Thoracic aorta endothelial cell (primary cell): ENCODE results near the genes RAB30 and CCDC81.

GRCh38 chr11:82732223-82733021, 1.2 kb downstream of the FAM181B start:
- CAGE, long polyA plus RNA, result no peak

DNA sequence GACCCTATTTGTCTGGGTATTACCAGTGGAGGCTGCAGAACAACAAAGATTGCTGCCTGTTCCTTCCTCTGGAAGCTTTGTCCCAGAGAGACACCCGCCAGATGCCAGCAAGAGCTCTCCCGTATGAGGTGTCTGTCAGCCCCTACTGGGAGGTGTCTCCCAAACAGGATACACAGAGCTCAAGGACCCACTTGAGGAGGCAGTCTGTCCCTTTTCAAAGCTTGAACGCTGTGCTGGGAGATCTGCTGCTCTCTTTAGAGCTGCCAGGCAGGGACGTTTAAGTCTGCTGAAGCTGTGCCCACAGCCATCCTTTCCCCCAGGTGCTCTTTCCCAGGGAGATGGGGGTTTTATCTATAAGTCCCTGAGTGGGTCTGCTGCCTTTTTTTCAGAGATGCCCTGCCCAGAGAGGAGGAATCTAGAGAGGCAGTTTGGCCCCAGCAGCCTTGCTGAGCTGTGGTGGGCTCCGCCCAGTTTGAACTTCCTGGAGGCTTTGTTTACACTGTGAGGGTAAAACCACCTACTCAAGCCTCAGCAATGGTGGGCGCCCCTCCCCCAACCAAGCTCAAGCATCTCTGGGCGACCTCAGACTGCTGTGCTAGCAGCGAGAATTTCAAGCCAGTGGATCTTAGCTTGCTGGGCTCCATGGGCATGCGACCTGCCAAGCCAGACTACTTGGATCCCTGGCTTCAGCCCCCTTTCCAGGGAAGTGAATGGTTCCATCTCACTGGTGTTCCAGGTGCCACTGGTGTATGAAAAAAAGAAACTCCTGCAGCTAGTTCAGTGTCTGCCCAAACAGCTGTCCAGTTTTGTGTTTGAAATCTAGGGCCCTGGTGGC, 54.4 kb downstream of the DDIAS start:
- CAGE, long polyA plus RNA, result no peak

DNA sequence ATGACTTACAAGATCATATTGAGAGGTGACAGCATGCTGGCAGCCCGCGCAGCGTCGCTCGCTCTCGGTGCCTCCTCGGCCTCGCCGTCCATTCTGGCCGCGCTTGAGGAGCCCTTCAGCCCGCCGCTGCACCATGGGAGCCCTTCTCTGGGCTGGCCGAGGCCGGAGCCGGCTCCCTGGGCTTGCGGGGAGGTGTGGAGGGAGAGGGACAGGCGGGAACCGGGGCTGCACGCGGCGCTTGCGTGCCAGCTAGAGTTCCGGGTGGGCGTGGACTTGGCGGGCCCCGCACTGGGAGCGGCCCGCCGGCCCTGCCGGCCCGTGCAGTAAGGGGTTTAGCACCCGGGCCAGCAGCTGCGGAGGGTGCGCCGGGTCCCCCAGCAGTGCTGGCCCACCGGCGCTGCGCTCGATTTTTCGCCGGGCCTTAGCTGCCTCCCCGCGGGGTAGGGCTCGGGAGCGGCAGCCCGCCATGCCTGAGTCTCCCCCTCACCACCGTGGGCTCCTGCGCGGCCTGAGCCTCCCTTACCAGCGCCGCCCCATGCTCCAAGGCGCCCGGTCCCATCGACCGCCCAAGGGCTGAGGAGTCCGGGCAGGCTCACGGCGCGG, 69.0 kb downstream of the DDIAS start:
- CAGE, long polyA plus RNA, result no peak

DNA sequence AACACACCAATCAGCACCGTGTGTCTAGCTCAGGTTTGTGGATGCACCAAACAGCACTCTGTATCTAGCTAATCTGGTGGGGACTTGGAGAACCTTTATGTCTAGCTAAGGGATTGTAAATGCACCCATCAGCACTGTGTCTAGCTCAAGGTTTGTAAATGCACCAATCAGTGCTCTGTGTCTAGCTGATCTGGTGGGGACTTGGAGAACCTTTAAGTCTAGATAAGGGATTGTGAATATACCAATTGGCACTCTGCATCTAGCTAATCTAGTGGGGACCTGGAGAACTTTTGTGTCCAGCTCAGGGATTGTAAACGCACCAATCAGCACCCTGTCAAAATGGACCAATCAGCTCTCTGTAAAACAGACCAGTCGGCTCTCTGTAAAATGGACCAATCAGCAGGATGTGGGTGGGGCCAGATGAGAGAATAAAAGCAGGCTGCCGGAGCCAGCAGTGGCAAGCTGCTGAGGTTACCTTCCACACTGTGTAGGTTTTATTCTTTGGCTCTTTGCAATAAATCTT, 69.7 kb downstream of the DDIAS start:
- CAGE, long polyA plus RNA, result no peak

DNA sequence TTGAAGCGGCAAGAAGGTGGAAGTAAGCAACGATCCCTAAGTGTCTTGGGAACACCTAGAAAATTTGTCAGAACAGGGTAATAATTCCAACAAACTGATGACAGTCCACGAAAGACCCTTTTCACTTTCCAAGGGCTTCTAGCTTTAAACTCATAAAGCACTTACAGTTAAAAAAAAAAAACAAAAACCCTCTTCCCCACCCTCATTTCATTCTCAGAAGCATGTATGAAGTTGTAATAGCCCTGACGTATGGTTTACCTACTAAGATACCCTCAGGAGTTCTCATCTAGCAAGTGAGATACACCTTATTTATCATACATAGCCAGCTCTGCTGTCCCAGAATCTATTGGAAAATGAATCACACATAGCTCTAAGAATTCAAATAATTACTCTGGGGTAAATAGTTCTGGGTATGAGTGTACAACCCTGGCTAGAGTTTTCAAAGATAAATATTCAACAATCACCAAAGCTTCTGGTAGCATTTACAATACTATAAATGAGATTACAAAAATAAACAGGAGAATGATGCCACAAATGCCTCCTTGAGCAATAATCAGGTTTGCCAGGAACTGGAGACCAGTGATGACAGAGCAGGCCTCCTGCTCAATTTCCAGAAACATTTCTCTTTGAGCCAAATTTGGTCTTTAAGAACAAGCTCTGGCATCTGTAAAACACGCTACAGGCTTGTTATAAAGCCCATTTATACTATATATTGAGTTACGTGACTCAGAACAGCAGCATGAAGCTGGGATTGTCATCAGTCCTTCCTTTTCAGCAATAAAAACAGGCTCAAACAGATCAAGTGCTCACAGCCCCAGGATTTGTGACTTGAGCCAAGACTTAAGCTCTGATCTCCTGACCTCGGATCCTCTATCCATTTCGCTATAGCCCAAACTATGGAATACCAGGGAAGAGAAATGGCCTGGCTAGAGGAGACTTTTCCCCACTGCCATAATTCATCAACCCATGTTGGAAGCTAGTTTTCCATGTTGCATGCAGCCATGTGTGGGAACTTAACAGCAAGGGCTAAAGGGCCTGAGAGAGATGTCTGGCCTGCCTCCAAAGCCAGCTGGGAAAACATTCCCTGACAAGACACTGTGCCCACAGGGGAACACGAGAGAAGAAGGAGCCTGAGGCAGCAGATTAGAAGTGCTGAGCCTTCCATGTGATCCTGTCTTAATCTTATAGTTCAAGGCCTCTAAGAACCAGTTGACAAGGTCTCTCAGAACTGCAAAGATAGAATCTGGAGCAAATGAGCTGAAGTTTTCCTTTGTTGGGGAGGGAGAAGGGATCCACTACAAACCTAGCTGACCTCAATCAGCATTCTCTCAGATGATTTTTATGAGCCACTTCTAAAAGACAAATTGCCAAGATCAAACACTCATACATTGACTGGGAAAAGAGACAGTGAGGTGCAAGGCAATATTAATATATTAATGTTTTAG, 19.7 kb downstream of the RAB30 start:
- CAGE, long polyA plus RNA, result no peak

DNA sequence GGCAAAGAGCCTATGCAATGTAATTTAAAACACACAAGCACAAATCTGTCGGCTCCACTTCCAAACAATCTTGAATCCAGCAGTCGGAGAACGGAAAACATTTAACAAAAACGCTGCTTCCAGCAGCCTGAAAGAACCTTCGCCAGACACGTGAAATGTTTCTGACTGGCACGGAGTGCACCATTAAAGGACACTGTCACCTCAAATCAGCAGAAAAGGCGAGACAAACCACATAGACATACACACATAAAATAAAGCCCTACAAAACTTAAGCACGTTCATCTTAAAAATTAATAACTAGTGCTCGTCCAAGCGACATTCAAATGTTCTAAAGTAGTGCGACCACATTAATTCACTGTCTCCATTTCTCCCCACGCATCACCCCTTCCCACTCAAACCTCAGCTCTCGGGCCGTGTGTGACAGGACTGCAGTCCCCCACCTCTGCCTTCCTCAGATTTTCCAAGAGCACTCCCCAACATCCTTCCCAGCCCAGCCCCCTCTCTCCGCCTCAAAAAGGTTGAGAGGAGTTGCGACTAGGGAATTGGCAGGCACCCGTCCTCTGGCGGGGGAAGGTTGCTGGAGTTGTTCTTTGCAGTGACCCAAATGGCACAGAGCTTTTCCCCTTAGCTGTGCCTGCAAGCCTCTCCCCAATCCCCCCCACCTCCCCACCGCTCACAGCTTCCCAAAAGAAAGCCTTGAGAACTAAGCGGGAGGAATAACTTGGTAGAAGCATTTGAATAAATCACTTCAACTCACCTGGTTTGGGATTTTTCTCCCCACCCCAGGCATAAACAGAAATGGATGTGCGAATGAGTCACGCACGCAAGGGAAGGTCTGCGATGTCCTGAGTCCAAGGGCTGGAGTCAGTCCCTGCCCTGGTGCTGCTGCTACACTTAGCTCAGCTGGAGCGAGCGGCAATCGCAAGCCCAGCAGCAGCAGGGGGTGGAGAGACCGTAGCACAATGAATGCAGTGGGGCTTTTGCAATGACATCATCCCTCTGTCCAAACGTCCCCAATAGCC, at the start of gene RAB30:
RAB30 (minus strand) TSS at position 964 of the 1,022 bp plus-strand sequence.
- CAGE, long polyA plus RNA, result no peak

DNA sequence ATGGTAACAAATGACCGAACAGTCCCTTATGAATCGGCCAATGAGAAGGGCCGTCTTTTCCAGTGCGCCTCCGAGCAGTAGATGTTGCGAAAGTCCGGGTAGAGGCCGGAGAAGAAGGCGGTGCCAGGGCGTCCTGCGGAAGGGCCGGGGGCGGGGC, 168 bp upstream of the PCF11 start:
- CAGE, long polyA plus RNA, result no peak

DNA sequence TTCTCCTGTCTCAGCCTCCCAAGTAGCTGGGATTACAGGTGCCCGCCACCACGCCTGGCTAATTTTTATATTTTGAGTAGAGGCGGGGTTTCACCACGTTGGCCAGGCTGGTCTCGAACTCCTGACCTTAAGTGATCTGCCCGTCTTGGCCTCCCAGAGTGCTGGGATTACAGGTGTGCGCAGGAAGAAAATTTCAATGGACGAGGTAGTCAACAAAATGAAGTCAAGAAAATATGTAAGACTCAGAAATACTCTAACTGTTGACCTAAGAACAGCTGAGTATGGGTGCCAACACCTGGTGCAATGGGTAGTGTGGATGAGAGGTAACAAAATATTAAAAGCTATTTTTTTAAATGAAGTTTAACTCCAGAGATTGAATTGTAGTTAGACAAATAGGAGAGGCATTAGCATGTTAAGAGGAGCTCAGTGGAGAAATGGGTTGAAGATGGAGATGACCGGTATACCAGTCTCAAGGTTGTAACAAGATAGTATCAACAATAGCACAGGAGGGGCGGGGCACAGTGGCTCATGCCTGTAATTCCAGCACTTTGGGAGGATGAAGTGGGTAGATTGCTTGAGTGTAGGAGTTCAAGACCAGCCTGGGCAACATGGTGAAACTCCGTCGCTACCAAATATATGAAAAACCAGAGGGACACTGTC, 6.2 kb upstream of the ANKRD42 start:
- CAGE, long polyA plus RNA, result no peak

GRCh38 chr11:83706564-83706948, 420.4 kb upstream of the CCDC90B start:
- CAGE, long polyA plus RNA, result no peak

GRCh38 chr11:85006609-85007073, 620.5 kb downstream of the DLG2 start:
- CAGE, long polyA plus RNA, result no peak

- CAGE, long polyA plus RNA, result no peak
Measured at GRCh38 chr11:85643151-85643774, 4.5 kb upstream of the TMEM126A start.

DNA sequence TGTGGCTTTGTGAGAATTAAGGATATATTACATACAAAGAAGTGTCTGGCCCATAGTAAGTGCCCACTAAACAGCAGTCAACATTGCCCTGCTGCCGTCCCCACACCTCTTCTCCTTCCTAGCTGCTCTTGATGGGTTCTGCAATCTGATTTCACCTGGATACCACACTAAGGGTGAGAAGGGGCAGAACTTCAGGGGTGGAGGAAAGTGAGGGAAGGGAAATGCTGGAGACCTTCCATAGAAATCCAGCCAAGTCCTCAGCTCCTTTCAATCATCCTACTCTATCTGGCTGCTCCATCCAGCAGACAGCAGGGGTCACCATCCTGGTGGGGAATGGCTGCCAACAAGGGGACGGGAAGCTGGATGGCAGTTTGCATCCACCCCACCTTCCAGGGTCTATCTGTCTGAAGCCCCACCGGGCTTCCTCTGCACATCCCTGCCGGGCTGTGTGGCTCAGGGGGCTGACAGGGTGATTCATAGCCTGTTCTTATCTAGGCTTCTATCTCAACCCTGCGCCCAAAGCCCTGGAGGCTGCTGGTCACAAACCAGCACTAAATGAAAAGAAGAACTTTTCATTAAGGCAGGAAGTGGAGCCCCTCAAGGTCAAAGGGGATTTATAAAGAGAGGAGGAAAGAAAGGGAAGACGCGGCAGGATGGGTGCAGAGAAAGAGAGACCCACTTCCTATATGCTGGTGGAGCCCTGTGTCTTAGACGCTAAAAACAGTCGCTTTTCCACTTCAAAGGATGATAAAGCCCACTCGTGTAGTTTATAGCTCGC, 1.1 kb downstream of the SYTL2 start:
- CAGE, long polyA plus RNA, result no peak

GRCh38 chr11:85973853-85974478, 94.9 kb downstream of the PICALM start:
- CAGE, long polyA plus RNA, result no peak

- CAGE, long polyA plus RNA, result no peak
Measured at GRCh38 chr11:86041804-86042423, 27.0 kb downstream of the PICALM start.

DNA sequence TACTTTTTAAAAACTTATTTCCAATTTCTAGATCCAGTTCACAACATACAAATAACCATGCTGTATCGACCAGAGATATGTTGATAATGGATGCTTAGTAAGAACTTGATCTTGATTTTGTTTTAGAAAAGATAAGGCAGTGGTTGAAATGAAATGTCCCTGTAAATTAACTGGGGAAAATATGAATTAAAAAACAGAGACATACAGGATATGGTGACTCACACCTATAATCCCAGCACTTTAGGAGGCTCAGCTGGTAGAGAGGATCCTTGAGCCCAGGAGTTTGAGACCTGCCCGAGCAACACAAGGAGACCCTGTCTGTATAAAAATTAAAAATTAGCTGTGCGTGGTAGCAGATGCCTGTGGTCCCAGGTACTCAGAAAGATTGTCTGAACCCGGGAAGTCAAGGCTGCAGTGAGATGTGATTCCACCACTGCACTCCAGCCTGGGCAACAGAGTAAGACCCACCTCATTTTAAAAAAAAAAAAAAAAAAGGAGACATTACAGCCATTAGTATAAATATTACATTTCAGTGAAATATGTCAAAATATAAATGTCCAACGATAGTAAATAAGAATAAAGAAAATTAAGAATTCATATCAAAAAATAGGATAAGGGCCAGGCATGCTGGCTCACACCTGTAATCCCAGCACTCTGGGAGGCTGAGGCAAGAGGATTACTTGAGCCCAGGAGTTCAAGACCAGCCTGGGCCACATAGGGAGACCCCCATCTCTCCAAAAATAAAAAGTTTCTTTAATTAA, 4.5 kb downstream of the PICALM start:
- CAGE, long polyA plus RNA, result no peak

GRCh38 chr11:86143407-86144036, 74.6 kb upstream of the PICALM start:
- CAGE, long polyA plus RNA, result no peak

DNA sequence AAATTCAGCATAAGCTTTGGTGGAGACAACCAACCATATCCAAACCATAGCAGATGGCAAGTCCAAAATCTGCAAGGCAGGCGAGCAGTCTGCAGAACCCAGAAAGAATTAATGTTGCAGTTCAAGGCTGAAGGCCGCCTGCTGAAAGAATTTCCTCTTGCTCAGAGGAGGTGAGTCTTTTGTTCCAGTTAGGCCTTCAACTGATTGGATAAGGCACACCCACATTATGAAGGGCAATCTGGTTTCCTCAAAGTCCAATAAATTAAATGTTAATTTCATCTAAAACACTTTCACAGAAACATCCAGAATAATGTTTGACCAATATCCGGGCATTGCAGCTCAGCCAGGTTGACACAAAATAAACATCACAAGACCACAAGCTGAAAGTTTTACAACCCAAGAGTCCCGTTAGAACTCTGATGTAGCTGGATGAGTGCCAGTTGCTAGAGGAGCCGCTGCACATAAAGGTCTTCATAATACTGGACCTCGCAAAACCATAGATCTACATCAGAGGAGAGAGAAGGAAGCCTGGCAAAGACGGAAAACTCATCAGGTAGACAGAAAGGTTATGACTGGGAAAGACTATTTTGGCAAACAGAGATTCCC, 64.9 kb upstream of the EED start:
- CAGE, long polyA plus RNA, result no peak

- CAGE, long polyA plus RNA, result no peak
Measured at GRCh38 chr11:86374543-86375145, at the start of gene CCDC81. Gene CCDC81, plus strand, starts transcription at chr11:86374887.

- CAGE, long polyA plus RNA, result no peak
Measured at GRCh38 chr11:86487107-86487876, 112.6 kb downstream of the CCDC81 start.

DNA sequence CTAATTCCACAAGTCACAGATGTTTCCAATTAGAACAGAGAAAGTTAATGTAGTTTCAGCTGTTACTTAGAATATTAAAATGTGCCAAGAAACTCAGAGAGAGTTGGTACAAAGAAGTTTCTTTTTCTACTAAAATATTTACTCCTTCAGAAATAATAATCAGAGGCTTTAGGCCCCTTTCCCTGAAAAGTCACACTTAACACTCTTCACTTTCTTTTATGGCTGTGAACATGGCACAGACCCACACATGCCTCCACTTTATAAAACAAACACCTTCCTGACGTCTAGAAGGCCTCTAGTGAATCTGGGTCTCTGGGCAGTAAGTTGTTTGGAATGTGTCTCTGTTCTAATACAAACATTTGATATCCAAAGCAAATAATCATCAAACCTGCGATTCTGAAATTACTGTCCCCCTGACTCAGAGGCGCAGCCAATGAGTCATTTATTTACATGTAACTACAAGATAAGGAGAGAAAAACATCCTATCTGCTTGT, 149.2 kb downstream of the CCDC81 start:
- CAGE, long polyA plus RNA, result no peak